Mesenchymal stem cell of the bone marrow (primary cell): ENCODE results near the genes KCNIP2, HPS6, PPRC1 and NFKB2.

GRCh38 chr10:100923911-100925141, 11.6 kb downstream of the SLF2 start:
- CAGE, long polyA plus RNA, result no peak

DNA sequence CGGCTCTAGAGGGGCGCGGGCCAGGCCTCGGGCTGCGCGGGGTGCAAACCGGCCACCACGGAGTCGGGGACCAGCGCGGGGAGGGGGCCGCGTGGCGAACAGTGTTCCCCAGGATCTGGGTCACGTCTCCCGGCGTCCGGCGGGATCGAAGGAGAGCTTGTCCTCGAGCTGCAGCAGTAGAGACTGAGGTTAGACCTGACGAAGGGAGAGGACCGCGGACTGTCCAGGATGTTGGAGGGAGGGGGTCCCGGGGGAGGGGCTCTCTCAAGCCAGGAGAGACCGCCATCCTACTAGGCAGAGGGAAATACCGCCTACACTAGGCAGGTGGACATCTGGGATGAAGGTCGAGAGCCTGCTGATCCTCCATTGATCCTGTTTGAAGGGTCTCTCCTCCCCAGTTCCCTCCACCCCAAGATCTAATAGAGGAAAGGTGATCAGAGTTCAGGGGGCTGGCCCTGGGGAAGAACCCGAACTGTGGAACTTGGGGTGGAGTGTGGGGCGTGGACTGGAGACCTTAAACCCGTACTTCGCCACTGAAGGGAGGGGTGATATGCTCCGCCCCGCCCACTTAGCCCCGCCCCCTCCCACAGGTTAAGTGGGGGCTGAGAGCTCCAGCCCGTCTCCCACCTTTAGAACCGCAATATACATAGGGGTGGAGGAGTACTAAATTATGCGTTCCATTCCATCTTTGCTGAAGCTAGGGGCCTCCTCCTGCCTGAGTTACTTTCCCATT, 599 bp downstream of the SEMA4G start:
- CAGE, long polyA plus RNA, result no peak

- CAGE, long polyA plus RNA, result no peak
These were observed 558 bp downstream of the MRPL43 start for GRCh38 chr10:100986781-100987096.

DNA sequence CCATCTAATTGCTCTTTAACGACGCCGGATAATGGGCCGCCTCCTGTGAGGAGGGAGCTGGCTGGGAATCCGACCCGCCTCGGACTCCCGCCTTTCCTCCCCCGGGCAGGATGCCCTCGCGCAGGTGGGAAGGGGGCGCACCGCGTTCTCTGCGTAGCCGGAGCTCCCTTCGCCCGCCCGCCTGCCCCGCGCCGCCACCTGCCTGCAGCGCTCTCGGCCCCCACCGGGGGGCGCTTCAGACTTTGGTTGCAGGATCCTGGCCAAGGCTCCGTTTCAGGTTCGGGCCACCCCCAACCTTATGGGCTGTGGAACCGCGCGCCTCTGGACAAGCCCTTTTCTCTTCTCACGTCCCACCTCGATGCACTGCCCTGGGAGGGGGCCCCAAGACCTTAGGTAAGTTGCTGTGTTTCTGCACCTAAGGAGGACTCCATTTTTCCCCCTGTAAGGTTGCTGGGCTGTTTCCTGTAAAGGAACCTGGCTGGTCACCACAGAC, 11.5 kb upstream of the KAZALD1 start:
- CAGE, long polyA plus RNA, result no peak

DNA sequence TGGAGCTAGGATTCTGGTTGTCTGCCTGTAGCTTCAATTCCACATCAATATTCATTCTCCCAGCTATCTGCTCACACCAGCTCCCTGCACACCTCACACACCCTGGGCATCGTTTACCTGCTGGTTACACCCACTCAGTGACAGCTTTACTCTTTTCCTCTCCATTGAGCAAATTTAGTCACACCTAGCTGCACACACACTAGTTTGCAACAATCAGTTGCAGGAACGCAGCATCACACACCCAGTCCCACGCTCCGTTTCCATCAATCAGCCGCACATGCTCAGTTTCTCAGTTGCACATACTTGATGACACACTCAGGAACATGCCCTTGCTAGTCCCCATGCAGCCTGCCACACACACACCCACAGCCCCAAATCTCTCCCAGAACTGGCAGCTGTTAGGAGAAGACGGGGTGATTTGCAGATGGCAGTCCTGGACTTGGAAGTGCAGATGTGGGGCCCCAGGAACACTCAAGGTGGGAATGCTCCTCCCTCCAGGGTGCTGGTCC, 7.8 kb downstream of the LBX1 start:
- CAGE, long polyA plus RNA, result no peak

GRCh38 chr10:101230230-101230503, 904 bp upstream of the LBX1 start:
- CAGE, long polyA plus RNA, result no peak

DNA sequence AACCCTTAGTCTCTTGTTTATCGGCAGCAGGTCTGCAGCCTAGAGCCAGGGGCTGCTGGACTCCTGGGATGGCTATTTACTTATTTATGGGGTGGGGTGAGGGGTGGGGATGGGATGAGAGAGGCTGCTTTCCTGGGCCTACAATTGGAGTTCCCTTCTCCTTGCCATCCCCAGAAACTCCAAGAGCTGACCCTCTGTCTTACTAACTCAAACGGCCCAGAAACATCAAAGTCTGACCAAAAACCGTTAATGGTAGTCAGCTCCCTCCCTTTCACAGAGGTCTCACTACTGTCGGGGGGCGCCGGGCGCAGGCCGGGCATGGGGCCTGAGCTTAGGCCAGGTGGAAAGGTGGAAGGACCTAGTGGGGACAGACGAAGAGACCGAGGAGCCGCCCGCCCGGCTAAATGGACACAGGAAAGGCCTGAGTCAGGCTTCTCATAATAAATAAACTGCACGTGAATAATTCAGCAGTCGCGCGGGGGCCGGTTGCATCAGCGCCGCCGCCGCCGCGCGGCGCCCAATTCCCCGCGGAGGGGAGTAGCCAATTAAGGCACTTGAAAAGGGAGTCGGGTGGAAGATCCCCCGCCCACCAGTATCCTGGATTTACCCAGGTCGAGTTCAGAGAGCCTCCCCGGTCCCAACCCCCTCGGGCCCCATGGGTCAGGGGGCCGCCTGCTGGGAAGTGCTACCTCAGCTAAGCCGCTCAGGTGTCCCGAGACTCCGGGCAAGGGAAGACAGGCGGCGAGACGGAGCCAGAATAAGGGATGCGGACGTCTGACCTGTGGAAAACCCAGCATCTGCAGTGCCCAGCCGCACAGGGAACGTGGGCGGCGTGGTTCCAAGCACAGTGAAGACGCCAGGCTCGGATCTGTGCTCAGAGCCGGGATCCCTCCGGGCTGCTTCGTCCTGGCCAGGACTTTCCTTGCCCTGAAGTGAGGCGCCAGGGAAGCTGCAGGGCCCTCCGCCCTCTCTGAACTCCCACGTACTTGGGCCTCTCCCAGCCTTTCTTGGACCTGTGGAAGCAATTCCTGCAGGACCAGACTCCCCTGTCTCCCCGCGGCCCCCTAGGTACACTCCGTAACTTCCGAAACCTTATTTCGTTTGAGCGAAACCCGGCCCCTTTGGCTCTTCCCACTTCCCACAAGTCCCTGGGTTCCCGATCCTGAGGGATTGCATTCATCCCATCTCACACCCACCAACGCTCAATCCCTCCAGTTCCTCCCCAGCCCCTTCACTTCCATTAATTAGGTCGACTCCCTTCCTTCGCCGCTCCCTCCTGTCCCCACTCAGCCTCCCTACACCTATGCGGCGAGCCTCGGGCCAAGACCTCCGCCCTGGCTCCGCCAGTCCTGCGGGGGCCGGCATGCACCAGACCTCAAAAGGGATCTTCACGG, 7.2 kb upstream of the LBX1 start:
- CAGE, long polyA plus RNA, result no peak

DNA sequence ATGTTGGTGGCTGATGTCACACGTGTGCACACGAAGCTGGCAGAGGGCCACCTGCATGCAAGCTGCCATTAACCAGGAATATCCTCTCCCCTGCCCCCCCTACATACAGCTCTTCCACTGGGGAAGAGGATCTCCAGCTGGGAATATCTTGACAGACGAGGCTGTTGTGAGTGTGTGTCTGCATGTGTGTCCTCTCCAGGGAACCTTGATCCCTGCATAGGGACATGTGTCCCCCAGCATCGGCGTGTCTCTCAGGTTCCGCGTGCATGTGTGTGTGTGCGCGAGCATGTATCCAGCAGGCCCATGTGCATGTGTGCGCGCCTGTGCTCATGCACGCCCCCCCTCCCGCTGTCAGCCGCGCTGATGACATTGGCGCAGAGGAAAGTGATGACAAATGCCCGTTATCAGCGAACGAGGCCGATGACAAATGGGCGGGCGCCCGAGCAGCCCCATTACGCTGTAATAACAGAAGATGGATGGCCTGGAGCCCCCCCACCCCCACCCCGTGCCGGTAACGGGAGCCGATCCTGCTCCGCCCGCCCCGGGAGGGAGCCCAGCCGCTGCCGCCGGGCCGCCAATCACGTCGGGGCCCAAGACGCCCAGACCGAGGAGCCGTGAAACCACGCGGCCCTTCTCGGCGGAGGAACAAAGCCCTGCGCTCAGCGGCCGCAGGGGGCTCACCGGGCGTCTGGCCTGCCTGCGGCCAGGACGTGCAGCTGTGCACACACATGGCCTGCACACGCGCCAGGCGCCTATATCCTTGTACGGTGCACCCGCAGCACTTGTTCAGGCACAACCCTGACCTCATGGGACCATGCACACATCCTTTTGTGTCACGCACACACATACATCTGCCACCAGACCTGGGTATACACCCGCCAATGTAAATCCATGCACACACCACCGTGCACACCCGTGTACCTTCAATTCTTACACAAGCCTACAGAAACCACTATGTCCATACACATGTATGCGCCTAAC, 21.6 kb downstream of the POLL start:
- CAGE, long polyA plus RNA, result no peak

DNA sequence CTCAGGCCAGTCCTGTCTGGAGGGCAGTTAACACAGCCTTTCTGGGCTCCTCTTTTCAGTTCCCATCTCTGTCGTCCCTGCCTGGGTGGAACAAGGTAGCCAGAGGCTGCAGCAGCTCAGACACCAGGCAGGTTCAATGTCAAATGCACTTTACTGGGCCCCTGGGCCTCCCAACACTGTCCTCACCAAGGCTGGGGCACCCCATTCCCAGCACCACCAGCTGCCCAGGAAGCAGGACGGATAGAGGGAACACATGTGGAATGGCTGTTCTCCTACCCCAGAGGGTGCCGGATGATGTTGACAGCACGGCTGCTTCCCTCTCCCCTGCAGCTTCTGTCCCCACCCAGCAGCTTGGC, 9.3 kb downstream of the POLL start:
- CAGE, long polyA plus RNA, result no peak

DNA sequence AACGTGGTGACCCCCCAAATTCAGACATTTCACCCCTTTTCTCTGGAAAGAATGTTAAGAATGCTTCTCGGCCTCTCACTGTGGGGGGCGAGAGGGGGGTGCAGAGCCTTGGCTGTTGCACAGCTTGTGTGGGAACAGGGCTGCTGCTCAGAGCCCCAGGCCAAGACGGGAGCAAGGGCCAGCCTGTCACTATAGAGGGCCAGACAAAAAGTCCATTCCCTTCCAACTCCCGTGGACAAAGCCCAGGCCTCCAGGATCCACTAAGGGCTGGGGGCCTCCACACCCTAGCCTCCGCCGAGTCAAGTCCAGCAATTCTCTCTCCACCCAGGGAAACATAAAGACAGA, 26.9 kb downstream of the DPCD start:
- CAGE, long polyA plus RNA, result no peak

DNA sequence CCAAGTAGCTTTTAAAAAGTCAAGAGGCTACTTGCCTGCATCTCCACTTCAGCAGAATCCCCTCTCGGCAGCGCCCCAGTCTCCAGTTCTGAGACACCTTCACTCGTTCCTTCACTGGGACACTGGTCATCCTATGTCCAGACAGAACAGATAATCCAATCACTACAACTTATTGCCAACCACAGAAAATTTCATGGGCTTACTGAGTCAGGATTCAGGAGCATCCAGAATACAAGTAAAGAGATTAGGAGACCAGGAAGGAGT, 18.7 kb downstream of the FBXW4 start:
- CAGE, long polyA plus RNA, result no peak

DNA sequence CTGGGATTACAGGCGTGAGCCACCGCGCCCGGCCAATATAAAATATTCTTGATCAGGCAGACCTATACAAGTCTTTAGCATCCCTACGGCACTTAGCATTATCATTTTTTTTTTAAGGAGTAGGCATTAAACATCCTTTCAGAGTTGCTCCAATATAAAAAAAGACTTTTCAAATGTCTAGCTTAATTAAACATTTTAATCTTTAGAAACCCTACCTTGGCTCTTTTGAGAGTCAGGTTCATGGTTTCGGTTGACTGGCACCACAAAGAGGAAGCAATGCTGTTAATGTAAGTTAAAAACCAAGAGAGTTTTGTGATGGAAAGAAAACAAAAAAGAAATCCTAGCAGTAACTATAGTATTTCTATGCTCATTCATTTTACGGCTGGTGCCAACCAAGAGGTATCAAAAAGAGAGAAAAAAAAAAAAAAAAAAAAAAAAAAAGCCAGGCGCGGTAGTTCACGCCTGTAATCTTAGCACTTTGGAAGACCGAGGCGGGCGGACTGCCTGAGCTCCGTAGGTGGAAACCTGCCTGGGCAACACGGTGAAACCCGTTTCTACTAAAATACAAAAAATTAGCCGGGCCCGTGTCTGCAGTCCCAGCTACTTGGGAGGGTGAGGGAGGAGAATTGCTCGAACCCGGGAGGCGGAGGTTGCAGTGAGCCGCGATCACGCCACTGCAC, 2.6 kb downstream of the OGA start:
- CAGE, long polyA plus RNA, result no peak

GRCh38 chr10:101829301-101830026, 11.2 kb upstream of the OGA start:
- CAGE, long polyA plus RNA, result no peak

- CAGE, long polyA plus RNA, result no peak
These were observed 12.3 kb upstream of the OGA start for GRCh38 chr10:101830203-101831200.

- CAGE, long polyA plus RNA, result no peak
These were observed at the start of gene KCNIP2 for GRCh38 chr10:101843401-101844334. Gene KCNIP2 (minus strand): TSS chr10:101843800.

GRCh38 chr10:102065030-102065511, at the start of gene HPS6:
Gene HPS6 (plus strand): TSS chr10:102065349.
- CAGE, long polyA plus RNA, result no peak

DNA sequence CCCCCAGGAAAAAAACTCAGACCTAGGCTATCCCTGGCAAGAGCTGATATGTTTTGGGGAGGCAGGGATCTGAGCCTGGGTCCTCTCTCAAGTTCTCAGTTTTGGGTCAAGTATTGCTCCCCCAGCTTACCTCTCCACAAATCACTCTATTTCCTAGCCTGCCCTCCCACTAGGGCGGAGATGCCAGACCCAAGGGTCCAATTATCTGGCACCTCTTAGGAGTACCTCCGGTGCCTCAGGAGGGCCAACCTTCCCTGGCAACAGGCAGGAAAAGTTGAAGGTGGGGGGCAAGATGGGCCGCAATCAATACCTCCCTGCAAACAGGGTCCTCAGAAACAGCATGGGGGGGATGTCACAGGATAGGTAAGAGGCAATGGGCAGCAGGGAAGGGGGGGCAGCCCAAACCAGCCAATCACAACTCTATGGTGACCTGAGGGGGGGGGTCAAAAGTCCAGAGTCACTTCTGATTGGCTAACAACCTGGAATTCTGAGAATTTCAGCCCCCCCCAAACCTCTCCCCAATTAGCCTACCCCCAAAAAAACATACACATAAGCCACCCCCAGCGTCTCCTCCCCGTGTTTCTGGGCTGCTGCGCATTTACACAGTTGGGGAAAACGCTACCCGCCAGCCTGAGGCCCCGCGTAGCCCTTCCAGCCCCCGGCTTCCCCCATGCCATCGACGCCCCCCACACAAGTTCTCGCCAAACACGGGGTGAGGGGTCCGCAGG, 691 bp downstream of the LDB1 start:
- CAGE, long polyA plus RNA, result no peak

- CAGE, long polyA plus RNA, result no peak
These were observed at the start of gene PPRC1 for GRCh38 chr10:102132743-102133873. Gene PPRC1 (plus strand): TSS chr10:102133040.

DNA sequence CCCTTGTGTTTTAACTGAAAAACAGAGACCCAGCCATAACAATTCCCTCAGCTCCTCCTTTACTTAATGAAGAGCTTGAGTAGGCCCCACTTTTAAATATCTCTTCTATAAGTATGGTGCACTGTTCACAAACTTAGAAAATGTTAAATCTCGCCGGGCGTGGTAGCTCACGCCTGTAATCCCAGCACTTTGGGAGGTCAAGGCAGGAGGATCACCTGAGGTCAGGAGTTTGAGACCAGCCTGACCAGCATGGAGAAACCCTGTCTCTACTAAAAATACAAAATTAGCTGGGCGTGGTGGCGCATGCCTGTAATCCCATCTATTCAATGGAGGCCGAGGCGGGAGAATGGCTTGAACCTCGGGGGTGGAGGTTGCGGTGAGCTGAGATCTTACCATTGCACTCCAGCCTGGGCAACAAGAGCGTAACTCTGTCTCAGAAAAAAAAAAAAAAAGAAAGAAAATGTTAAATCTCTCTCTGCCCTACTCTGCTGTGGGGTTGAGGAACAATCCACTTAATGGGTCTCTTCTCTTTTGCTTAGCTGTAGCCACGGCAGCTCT, 66.6 kb downstream of the GBF1 start:
- CAGE, long polyA plus RNA, result no peak

GRCh38 chr10:102394873-102395819, at the start of gene NFKB2:
Gene NFKB2 (plus strand): TSS chr10:102395705.
- CAGE, long polyA plus RNA, result no peak